ENCODE results near the gene ARHGAP44.

GRCh38 chr17:12106906-12107785 is 86.5 kb downstream of the MAP2K4 start:
- PRO-cap = no peak
- RAMPAGE, long total RNA, 2 experiments = start-site peak on the plus strand in 1 of 2 experiments, at chr17:12106848-12107298 at its widest, 5 reads per replicate

- PRO-cap = no peak
- RAMPAGE, long total RNA, 2 experiments = no peak in any of the 2 experiments
These were observed 46.2 kb upstream of the MYOCD start for GRCh38 chr17:12619406-12619964.

- PRO-cap = no peak
- RAMPAGE, long total RNA, 2 experiments = no peak in any of the 2 experiments
These were observed 42.6 kb upstream of the MYOCD start for GRCh38 chr17:12622994-12623642.

DNA sequence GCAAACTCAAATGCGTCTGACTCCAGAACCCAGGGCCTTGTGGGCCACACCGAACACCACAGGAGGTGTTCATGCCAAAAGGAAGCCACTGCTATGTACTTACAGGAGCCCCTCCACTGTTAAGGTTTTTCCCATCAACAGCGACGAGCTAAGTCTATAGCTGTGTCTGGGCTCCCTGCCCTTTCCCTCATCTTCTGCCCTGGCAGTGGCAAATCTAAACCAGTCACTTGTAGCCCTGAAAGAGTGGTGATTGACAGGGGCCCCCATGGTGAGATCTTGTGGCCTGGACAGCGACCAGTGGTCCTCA is 57.6 kb upstream of the ARHGAP44 start:
- PRO-cap = no peak
- RAMPAGE, long total RNA, 2 experiments = no peak in any of the 2 experiments

DNA sequence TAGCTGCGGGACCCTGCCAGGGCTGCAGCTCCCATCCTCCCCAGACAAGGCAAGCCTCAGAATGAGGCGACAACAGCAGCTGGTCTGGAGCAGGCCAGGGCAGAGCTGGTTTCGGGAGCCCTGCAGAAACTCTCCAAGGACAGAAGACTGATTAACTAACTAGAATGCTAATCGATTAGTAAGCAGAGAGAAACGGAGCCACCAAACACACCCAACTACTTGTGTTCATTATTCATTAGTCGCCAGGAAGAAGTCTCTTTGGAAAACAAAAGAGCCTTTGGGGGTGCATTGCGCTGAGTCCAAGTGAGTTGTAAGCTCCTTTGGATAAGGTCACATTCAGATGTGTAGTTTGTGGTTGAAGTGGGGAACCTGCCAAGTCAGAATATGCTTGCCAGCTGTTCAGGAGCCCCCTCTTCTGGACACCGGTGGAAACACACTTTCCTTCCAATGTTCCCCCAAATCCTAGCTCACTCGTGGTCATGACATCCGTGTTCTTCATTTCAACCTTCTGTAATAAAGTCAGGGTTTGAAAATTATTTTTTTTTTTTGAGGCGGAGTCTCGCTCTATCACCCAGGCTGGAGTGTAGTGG is 47.2 kb upstream of the ARHGAP44 start:
- PRO-cap = no peak
- RAMPAGE, long total RNA, 2 experiments = no peak in any of the 2 experiments

GRCh38 chr17:12789254-12789663 is at the start of gene ARHGAP44:
TSS of gene ARHGAP44 (plus strand) at chr17:12789498.
- PRO-cap = unidirectional peak, plus-strand start at chr17:12789529; unidirectional peak, plus-strand start at chr17:12789616
- RAMPAGE, long total RNA, 2 experiments = start-site peak on the plus strand in 1 of 2 experiments, at chr17:12789485-12789509 at its widest, 15 reads per replicate

DNA sequence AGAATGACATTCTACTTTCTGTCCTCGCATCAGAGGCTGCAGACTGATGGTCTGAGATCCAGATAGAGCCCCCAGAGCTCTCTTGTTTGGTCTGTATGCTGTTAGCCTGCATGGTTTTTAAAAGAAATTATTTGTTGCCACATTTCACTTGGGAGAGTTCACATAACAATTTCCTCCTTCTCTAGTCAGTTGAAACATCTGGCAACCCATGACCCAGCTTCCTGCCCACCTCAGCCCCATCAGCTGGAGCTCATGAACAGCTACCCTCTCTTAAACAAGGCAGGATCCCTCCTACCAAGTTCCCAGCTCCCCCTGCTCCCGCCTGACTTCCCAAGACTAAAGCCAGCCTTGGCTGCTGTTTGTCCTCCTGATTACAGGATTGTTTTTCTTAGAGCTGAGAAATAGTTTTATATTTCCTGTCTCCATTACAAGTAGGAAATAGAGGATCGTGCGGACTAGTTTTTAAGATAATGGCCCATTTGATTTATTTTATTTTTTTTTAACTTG is 90.3 kb downstream of the ELAC2 start:
- PRO-cap = no peak
- RAMPAGE, long total RNA, 2 experiments = no peak in any of the 2 experiments

- PRO-cap = no peak
- RAMPAGE, long total RNA, 2 experiments = no peak in any of the 2 experiments
These were observed 172.7 kb upstream of the COX10 start for GRCh38 chr17:13896479-13897073.

DNA sequence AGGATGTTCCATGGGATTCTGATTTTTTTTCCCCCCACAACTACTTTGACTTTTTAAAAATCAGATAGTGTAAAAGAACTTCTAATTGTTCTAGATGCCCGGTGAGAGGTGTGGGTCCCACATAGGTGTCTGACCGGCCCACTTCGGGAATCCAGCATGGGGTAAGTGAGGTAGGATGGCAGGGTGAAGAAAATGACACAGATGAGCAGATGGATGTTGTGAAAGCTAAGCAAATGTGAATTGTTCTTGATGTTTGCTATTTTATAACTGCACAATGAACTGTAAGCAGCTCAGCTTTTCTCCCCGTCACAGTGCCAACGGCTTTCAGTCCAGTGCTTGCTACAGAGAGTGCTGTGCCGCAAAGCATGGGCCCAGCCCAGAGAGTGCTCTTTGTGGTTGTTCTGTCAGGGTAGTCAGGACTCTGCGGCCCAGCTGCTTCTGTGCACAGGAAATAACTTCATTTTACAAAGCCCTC is 39.2 kb downstream of the CDRT15 start:
- PRO-cap = no peak
- RAMPAGE, long total RNA, 2 experiments = no peak in any of the 2 experiments

GRCh38 chr17:14297109-14298085 is 3.5 kb upstream of the HS3ST3B1 start:
- PRO-cap = no peak
- RAMPAGE, long total RNA, 2 experiments = no peak in any of the 2 experiments

- PRO-cap = no peak
- RAMPAGE, long total RNA, 2 experiments = no peak in any of the 2 experiments
These were observed 3.4 kb downstream of the HS3ST3B1 start for GRCh38 chr17:14304121-14304822.

- PRO-cap = no peak
- RAMPAGE, long total RNA, 2 experiments = no peak in any of the 2 experiments
These were observed 29.4 kb downstream of the HS3ST3B1 start for GRCh38 chr17:14329860-14331070.

- PRO-cap = no peak
- RAMPAGE, long total RNA, 2 experiments = no peak in any of the 2 experiments
These were observed 304.2 kb downstream of the HS3ST3B1 start for GRCh38 chr17:14604765-14605786.

DNA sequence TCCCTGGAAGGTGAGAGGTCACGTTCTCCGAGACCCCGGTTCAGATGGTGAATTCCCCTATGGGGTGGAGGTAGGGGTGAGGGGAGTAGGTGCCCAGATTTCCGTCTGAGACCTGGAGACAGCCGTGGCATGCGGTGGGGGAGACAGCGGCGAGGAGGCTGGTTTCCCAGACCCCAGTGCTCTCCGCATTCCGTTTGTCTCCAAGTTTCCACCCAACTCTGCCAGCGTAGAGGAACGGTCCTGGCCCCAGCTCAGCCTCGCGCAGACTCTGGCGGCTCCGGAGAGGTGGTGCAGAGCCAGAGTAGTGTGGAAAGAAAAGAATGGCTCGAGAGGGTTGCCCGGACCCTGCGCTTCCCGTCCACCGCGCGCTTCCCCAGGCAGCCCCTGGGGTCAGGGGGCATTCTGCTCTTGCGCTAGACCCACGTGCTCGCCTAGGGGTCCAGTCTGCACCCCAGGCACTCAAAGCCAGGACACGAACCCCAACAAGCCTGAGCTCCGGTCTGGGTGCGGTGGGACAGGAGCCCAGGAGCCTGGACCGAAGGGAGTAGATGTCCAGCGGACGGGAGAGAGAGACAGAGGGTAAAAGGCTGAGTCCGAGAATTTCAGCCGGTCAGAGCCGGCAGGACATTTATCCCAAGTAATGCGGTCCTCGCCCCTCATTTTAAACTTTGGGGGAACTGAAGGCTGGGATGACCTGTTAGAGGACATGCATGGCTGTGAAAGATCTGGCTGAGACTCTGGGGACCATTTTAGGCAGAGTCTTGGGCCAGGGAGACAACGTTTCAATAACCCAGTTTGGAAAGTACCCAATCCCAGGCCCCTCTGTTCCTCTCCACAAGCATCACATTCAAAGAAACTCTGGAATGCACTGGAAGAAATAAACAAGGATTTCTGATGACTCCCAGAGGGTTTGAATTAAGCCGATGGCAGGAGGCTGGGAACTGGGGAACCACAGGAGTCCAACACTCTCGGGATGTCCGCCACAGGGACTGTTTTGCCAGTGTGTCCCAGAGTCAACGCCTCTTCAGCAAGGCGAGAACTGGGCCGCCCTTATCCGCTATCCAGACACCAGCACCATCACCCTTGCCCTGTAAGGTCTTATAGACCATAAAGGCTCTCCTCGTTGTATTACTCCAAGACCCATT is 3.6 kb downstream of the PMP22 start:
- PRO-cap = unidirectional peak, minus-strand start at position 270 of the sequence
- RAMPAGE, long total RNA, 2 experiments = no peak in any of the 2 experiments

DNA sequence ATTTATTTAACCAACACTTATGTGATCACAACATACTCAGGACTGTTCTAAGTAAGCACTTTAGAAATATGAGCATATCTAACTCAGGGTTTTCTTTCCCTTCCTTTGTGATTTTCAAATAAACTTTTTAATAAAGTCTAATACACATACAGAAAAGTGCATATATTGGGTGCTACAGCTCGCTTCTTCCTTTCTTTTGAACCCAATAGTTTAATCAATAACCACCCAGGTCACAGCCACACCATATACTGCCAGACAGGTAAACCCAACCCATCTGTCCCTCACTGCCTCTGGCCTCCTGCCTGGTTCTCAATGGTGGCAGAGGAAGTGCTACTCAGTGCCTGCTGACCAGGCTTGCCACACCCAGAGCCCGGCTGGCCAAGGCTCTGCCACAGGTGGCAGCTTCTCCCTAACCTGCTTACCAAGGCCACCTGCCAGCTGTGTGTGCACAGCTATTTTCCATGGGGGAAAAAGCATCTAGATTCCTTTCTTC is 669 bp downstream of the PMP22 start:
- PRO-cap = no peak
- RAMPAGE, long total RNA, 2 experiments = no peak in any of the 2 experiments

GRCh38 chr17:15488225-15489129 is 21.1 kb upstream of the CDRT4 start:
- PRO-cap = no peak
- RAMPAGE, long total RNA, 2 experiments = start-site peak on the minus strand in 1 of 2 experiments, at chr17:15488739-15488896 at its widest, 6 reads per replicate

DNA sequence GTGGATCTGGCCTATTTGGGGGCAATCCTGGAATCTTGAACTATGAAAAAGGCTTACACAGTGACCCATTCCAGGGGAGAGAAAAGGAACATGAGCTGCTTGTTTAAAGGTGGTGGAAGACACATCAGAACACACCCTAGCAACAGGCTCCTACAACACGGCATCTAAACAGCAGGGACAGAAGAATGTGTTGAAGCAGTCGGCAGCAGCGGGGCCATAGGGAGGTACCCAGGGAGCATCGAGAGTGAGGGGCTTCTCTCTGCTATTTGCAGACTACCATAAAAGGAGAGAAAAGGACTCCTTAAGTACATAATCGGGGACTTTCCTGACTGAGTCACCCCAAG is 26.3 kb upstream of the FBXW10B start:
- PRO-cap = no peak
- RAMPAGE, long total RNA, 2 experiments = no peak in any of the 2 experiments

DNA sequence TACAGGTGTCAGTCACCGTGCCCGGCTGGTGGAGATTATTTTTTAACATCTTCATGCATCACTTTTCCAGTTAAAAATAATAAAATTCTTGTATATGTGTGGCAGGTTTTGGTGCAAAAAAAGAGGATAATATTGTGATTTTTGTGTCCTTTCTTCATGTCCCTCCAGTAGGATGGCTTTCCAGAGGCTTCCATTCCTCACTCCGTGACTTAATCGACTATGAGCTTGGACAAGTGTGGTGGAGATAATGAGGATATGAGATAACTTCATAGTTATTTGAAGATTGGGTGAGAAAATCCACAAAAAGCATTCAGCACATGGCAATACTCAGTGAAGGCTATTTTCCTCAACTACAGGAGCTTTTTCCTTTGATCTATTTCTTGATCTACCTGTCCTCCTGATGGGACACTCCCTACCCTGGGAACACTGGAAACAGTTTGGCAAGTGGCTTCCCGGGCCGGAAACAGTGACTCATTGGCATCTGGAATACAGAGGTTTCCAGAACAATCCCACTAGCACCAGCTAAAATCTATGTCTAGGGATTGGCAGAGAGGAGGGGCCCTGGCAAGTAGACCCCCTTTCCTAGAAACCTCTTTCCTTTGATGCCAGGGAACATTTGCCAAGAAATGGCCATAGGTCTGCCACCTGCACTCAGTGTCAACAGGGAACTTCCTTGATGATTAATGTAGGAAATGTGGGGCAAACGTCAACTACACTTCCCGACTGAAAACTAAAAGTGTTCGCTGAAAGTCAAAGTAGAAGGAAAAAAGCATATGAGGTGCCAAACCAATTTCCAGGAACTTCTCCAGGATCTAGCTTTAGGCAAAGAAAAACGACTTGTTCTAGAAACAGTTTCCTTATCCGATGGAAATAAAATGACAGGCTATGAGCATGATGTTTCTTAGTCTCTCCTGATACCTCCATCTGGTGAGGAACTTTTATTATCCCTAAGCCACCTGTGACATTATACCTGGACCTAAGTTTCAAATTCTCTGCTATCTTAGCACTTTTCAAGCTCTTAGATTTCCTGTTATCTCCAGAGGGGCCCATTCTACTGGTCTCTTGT is 30.4 kb upstream of the FBXW10B start:
- PRO-cap = no peak
- RAMPAGE, long total RNA, 2 experiments = no peak in any of the 2 experiments

GRCh38 chr17:15659930-15660382 is 24.2 kb downstream of the TRIM16 start:
- PRO-cap = no peak
- RAMPAGE, long total RNA, 2 experiments = no peak in any of the 2 experiments

GRCh38 chr17:16027718-16028607 is 28.3 kb downstream of the TTC19 start:
- PRO-cap = no peak
- RAMPAGE, long total RNA, 2 experiments = no peak in any of the 2 experiments